HepG2 (cell line): ENCODE measurements around the genes CFAP97D1 and PPY.

DNA sequence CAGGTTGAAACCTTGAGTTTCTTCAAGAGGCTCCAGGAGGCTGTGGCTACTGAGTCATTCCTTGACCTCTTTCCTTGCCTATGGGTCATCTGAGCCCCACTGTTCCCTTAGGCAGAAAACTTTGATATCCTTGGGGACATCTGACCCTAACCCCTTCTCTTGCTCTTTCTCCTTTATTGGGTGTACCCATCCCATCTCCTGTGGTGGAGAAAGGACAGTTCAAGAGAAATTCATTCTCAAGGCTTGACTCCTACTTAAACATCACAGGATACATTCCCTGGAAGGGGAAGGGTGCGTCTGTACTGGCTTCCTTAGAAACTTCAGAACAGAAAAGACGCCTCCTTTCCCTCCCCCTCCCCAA, 12.6 kb downstream of the ARL4D start:
- RRBS, 2 experiments = no CpG with 5 or more reads among the region's 2 CpGs
CAGE:
- cytosol, long polyA minus RNA = no peak
- cytosol, long polyA plus RNA = no peak
- long polyA plus RNA = no peak
- nucleus, long polyA minus RNA = no peak
- nucleus, long polyA plus RNA = no peak

GRCh38 chr17:43464022-43465004, 19.5 kb upstream of the DHX8 start:
- RRBS, 2 experiments = no CpG with 5 or more reads among the region's 7 CpGs
CAGE:
- cytosol, long polyA minus RNA = no peak
- cytosol, long polyA plus RNA = no peak
- long polyA plus RNA = no peak
- nucleus, long polyA minus RNA = no peak
- nucleus, long polyA plus RNA = no peak

DNA sequence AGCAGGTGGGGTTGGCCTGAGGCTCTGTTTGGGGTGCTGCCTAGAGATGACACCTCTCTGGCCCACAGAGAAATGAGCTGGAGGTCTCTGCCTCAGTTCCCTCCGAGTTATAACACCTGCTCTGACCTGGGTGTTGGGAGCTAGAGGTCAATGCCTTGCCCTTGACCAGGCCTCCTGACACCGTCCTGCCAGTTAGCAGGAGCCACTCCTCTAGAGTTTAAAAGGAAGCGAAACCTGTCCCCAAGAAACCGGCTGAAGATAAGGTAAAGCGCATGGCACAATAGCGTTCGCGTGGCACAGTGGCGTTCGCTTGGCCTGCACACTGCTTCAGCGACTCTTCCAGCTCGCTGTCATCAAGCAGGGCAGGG, 28.1 kb upstream of the ETV4 start:
- RRBS, 2 experiments = no CpG with 5 or more reads among the region's 12 CpGs
CAGE:
- cytosol, long polyA minus RNA = no peak
- cytosol, long polyA plus RNA = no peak
- long polyA plus RNA = no peak
- nucleus, long polyA minus RNA = no peak
- nucleus, long polyA plus RNA = no peak

DNA sequence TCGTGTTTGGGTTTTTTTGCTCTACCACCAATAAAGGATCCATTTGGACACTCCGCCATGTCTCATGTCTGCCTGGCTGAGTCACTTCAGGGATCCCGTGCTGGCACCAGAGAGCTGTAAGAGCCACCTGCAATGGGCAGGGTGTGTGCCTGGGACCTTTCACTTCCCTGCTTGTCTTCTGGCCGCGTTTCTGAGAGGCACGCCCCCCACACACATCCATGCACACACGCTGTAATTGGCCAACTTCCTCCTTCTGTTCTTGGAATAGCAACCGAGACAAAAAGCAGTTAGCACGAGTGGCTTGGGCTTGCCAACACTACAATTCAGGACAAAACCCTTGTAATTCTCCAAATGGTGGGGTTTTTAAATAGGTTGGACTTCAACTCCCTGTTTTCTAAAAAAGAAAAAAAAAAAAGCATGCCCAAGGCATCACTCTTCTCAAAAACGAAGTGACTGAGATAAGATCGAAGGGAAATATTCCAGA, 9.9 kb upstream of the SOST start:
- RRBS, 2 experiments = no CpG with 5 or more reads among the region's 11 CpGs
CAGE:
- cytosol, long polyA minus RNA = no peak
- cytosol, long polyA plus RNA = no peak
- long polyA plus RNA = no peak
- nucleus, long polyA minus RNA = no peak
- nucleus, long polyA plus RNA = no peak

DNA sequence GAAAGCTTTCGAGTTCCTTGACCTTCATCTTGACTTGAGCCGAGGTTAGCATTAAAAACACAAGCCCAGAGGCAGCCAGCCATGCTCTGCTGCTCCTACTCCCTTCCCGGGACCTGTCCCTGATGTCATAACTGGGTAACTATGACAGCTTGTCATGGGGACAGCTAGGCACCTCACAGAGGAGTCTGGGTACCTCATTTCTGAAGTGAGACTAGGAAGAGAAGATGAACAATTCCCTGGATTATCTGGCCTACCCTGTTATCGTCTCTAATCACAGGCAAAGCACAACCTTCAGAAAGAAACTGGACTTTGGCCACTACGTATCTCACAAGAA, at the start of gene CFAP97D1:
CFAP97D1 (plus strand) TSS at position 197 of the 334 bp plus-strand sequence.
- RRBS, 2 experiments = no CpG with 5 or more reads among the region's 5 CpGs
CAGE:
- cytosol, long polyA minus RNA = no peak
- cytosol, long polyA plus RNA = no peak
- long polyA plus RNA = no peak
- nucleus, long polyA minus RNA = no peak
- nucleus, long polyA plus RNA = no peak

DNA sequence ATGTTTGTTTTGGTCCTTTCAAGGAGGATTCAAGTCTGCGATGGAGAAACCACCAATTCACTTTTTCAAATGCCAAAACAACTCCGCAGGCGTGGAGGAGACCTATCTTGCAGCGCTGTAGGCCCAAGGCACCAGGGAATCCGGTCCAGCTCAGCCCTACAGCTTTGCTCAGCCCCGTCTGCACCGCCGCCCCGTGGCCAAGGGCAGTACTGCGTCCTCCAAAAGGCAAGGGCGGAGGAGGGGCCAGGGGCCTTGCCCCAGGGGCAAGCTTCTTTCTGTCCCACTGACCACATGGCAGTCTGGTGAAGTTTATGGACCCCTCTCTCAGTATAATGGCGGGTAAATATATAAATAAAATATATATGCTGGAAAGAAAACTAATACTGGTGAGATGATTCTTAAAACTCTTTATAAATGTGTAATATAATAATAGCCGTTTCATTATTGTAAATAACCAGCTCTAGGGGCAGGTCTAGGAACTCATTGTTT, 691 bp upstream of the CD300LG start:
- RRBS, 2 experiments = no CpG with 5 or more reads among the region's 13 CpGs
CAGE:
- cytosol, long polyA minus RNA = no peak
- cytosol, long polyA plus RNA = no peak
- long polyA plus RNA = no peak
- nucleus, long polyA minus RNA = no peak
- nucleus, long polyA plus RNA = no peak

DNA sequence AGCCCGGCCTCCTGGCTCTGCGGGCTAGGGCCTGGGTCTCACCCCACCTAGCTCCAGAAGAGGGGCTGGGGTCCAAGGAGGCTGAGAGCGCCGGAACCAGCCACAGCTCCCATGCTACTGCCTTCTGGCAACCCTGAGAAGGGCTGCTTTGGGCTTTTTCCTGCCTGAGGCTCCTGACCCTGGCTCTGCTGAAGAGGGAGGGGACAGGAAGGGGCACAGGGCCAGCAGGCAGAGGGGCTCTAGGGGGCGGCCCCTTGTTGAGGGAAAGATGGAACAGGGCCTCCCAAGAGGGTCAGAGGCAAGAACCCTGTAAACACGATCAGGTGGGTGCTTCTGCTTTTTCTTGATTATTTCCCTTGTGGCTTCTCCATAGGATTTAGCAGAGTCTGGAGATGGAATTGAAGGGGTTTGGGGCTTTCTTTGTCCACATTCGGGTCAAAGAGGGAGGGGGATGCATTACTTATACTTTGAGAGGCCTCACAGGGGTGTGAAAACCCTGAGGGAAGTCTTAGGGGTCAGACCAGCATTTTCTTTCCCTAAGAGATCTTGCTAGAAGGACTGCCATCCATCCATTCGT, 11.4 kb downstream of the CD300LG start:
- RRBS, 2 experiments = 25 to 36% methylated on average over 4 of the region's 8 CpGs
CAGE:
- cytosol, long polyA minus RNA = no peak
- cytosol, long polyA plus RNA = no peak
- long polyA plus RNA = no peak
- nucleus, long polyA minus RNA = no peak
- nucleus, long polyA plus RNA = no peak

- RRBS, 2 experiments = no CpG with 5 or more reads among the region's 8 CpGs
CAGE:
- cytosol, long polyA minus RNA = no peak
- cytosol, long polyA plus RNA = no peak
- long polyA plus RNA = no peak
- nucleus, long polyA minus RNA = no peak
- nucleus, long polyA plus RNA = no peak
Observed at GRCh38 chr17:43874273-43874952, 27.4 kb downstream of the CD300LG start.

DNA sequence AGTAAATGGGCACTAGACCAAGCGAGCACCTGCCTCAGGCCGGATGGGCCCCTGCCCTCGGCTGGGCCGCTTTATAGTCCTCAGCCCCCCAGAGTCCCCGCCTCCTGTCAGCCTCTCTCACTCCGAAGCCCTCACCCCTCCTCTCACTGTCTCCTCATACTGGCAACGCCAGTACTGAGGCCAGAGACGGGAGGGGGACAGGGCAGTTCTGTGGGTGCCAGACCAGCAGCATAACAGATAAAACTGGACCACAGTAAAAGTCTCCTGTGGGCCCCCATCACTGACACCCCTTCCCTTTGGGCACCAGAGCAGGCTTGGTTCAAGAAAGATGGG, at the start of gene PPY:
PPY (minus strand) TSS at position 45 of the 333 bp plus-strand sequence.
- RRBS, 2 experiments = 0% methylated on average over 1 of the region's 8 CpGs; no CpG with 5 or more reads in 1 of the 2 experiments
CAGE:
- cytosol, long polyA minus RNA = no peak
- cytosol, long polyA plus RNA = no peak
- long polyA plus RNA = no peak
- nucleus, long polyA minus RNA = no peak
- nucleus, long polyA plus RNA = no peak

DNA sequence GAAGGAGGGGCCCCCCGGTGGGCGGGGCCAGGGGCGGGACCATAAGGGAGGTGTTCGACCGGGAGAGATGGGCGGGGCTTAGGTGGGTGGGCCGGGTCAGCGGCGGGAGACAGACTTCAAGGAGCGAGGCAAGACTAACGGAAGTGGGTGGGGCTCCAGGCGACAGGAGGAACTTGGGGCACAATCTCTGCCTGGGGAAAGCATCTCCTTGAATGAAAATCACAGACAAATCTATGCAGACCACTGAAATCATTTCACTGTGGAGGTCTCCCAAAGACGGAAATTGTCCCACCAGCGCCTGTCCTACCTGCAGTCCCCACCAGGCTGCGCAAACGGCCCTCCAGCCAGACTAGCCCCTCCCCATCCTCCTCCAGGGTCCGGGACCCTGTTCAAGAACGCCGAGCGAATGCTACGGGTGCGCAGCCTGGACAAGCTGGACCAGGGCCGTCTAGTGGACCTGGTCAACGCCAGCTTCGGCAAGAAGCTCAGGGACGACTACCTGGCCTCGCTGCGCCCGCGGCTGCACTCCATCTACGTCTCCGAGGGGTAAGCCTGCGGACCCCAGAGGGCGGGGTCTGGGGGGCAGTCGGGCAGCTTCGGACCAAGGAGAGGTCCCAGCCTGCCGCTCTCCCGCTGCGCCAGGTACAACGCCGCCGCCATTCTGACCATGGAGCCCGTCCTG, 2.7 kb downstream of the NAGS start:
- RRBS, 2 experiments = 22 to 38% methylated on average over 3 of the region's 43 CpGs
CAGE:
- cytosol, long polyA minus RNA = no peak
- cytosol, long polyA plus RNA = no peak
- long polyA plus RNA = no peak
- nucleus, long polyA minus RNA = no peak
- nucleus, long polyA plus RNA = no peak

- RRBS, 2 experiments = no CpG with 5 or more reads among the region's 4 CpGs
CAGE:
- cytosol, long polyA minus RNA = no peak
- cytosol, long polyA plus RNA = no peak
- long polyA plus RNA = no peak
- nucleus, long polyA minus RNA = no peak
- nucleus, long polyA plus RNA = no peak
Observed at GRCh38 chr17:44008952-44009482, 4.6 kb downstream of the NAGS start.

GRCh38 chr17:44193469-44194339, 6.0 kb downstream of the ATXN7L3 start:
- RRBS, 2 experiments = 96% methylated on average over 3 of the region's 17 CpGs
CAGE:
- cytosol, long polyA minus RNA = no peak
- cytosol, long polyA plus RNA = no peak
- long polyA plus RNA = no peak
- nucleus, long polyA minus RNA = no peak
- nucleus, long polyA plus RNA = no peak

DNA sequence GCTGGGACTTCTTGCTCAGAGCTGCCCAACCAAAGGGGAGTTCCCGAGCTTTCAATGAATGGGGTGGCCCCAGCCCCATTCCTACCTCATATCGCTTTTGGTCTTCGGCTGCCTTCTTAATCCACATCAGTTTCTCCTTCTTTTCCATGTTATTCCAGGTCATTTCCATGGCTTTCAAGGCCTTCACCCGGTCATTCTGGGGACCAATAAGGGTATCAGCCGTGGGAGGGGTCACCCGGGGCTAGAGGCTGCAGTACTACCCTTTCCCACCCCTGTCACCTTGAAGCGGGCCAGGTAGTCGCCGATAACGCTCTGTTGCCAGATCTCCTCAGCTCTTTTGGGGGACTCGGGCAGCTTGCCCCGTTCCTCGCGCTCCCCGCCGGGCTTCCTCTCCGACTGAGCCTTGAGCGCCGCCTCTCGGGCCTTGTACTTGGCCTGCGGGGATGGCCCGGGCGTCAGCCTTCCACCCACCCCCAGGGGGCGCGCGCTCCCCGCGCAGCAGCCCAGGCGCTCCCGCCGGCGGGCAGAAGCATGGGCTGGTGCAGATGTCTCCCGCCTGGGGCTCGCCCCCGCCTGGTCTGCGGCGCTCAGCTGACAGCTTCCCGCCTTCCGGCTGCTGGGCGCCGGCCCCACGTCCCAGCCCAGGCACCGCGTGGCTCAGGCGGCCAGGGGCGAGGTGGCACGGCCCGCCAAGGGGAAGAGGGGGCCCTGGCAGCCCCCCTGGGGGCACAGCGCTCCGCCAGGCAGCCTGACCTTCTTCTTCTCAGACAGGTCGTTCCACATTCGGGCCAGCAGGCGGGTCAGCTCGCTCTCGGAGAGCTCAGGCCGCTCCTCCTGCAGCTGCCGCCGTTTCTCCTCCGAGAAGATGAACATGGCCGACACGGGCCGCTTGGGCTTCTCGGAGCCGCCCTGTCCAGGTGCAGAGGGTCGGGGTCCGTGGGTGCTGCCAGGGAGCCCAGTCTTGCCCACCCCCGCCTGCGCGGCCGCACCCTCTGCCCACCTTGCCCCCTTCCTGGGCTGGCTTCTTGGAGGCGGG, 9.1 kb downstream of the UBTF start:
- RRBS, 2 experiments = 88 to 91% methylated on average over 23 of the region's 71 CpGs
CAGE:
- cytosol, long polyA minus RNA = start-site peak on the minus strand centred at position 130 of the sequence, 17 bp wide, 15 reads
- cytosol, long polyA plus RNA = no peak
- long polyA plus RNA = no peak
- nucleus, long polyA minus RNA = no peak
- nucleus, long polyA plus RNA = no peak

GRCh38 chr17:44220548-44221176, 1.2 kb upstream of the UBTF start:
- RRBS, 2 experiments = under 1 to 1% methylated on average over 24 of the region's 75 CpGs
CAGE:
- cytosol, long polyA minus RNA = start-site peak on the minus strand at chr17:44220859-44220882, 20 reads
- cytosol, long polyA plus RNA = no peak
- long polyA plus RNA = start-site peak on the minus strand at chr17:44220840-44220920, 21 and 16 reads in 2 replicates
- nucleus, long polyA minus RNA = no peak
- nucleus, long polyA plus RNA = start-site peak on the minus strand at chr17:44220570-44221555, 15 and 13 reads in 2 replicates

DNA sequence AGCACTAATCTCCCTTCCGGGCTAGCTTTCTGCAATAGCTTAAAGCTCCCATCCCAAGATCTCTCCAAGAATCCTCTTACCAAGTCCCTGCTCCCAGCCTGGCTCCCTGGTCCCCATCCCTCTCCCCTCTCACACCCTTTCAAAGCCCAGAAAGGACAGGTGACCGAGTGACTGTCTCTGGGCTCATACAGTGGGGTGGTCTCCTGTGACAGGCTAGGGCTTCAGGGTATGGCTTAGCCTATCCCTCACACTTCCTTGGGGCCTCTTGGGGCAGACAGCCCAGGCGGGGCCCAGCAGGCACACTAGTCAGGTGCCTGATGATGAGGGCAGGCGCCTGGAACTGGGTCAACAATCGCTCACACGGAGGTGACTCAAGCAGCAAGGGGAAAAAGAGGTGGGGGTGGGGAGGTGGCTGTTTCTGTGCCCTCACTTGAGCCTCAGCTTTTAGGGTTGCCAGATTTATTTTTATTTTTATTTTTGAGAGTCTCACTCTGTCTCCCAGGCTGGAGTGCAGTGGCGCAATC, 6.5 kb upstream of the GRN start:
- RRBS, 2 experiments = no CpG with 5 or more reads among the region's 7 CpGs
CAGE:
- cytosol, long polyA minus RNA = no peak
- cytosol, long polyA plus RNA = no peak
- long polyA plus RNA = no peak
- nucleus, long polyA minus RNA = no peak
- nucleus, long polyA plus RNA = no peak

- RRBS, 2 experiments = no CpG with 5 or more reads among the region's 10 CpGs
CAGE:
- cytosol, long polyA minus RNA = no peak
- cytosol, long polyA plus RNA = no peak
- long polyA plus RNA = no peak
- nucleus, long polyA minus RNA = no peak
- nucleus, long polyA plus RNA = no peak
Observed at GRCh38 chr17:44348598-44349168, 3.6 kb downstream of the GRN start.

- RRBS, 2 experiments = 2% methylated on average over 12 to 25 of the region's 36 CpGs
CAGE:
- cytosol, long polyA minus RNA = no peak
- cytosol, long polyA plus RNA = no peak
- long polyA plus RNA = no peak
- nucleus, long polyA minus RNA = no peak
- nucleus, long polyA plus RNA = no peak
Observed at GRCh38 chr17:44830341-44830539, 153 bp upstream of the GJC1 start.

- RRBS, 2 experiments = no CpG with 5 or more reads among the region's 9 CpGs
CAGE:
- cytosol, long polyA minus RNA = no peak
- cytosol, long polyA plus RNA = no peak
- long polyA plus RNA = no peak
- nucleus, long polyA minus RNA = no peak
- nucleus, long polyA plus RNA = no peak
Observed at GRCh38 chr17:44858973-44859850, 11.5 kb downstream of the HIGD1B start.

DNA sequence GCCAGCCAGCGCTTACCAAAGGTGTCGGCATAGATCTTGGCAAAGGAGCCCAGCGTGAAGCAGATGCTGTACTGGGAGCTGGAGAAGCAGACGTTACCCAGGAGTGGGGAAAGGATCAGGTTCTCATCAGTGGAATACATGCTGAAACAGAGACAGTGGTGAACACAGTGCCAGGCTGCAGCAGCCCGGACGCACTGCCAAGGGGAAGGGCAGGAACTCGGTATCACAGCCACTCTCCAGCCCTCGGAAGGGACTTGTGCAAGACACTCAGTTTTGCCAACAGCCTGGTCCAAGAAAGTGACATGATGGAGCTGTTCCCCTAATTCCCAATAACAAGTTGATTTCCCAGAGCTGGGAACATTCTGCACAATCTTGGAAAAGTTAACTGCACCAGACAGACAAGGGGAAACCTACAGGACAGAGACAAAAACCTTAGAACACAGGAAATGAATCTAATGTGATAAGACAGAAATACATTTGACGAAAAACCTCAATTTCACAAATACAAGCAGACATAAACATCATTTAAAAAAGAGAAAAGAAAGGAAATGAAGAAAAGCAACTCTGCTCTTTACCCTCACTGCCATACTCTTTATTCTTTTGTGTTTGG, 24.9 kb downstream of the HIGD1B start:
- RRBS, 2 experiments = no CpG with 5 or more reads among the region's 9 CpGs
CAGE:
- cytosol, long polyA minus RNA = no peak
- cytosol, long polyA plus RNA = no peak
- long polyA plus RNA = no peak
- nucleus, long polyA minus RNA = no peak
- nucleus, long polyA plus RNA = no peak

DNA sequence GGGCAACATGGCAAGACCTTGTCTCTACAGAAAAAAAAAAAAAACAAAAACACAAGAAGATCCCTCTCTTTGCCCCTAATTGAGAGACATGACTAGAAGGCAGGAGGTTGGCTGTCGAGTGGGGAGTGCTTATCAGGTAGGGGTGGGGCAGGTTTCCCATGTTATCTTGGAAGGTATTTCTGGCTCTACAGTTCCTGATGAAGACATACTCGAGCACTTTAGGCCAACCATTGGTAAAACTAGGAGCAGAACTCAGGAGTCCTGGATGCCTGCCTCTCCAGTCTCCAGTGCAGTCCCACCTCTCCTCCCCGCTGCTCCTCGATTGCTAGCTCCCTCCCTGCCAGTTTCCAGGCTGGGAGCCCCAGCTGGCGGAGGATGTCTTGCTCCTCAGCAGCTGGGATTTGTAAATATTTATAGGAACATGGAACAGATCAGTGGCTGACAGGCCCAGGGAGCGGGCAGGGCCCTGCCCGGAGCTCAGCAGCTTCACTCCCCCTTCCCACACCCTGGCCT, 11.3 kb upstream of the C1QL1 start:
- RRBS, 2 experiments = 0 to 3% methylated on average over 1 of the region's 7 CpGs
CAGE:
- cytosol, long polyA minus RNA = no peak
- cytosol, long polyA plus RNA = no peak
- long polyA plus RNA = no peak
- nucleus, long polyA minus RNA = no peak
- nucleus, long polyA plus RNA = no peak